ENCODE measurements around a stretch of chr10.

GRCh38 chr10:5888116-5888602 is 1.5 kb downstream of the ANKRD16 start:
- PRO-cap = no peak
CAGE:
- cytosol, long polyA plus RNA = no peak
- long polyA plus RNA = no peak
- nucleus, long polyA plus RNA = no peak

GRCh38 chr10:5905731-5906686 is 16.0 kb downstream of the FBH1 start:
- PRO-cap = no peak
CAGE:
- cytosol, long polyA plus RNA = no peak
- long polyA plus RNA = no peak
- nucleus, long polyA plus RNA = no peak

DNA sequence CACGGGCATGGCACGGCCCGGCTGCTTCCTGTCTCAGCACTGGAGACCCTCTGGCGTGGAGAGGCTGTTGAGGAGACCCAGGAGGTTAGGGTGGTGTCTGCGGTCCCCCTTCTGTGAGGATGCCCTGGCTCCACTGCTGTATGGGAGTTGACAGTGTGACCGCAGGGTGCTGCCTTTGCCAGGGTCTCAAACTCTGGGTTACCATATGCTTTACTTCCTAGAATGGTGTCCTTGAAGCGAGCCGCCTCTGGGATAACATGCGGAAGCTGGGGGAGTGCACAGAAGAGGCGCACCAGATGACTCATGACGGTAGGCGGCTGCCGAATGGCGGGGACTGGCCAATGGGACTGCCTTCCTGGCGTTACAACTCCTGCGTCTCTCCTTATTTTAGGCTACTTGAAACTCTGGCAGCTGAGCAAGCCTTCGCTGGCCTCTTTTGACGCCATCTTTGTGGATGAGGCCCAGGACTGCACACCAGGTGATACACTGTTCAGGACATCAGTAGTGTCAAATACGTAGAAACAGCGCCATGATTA is 27.2 kb downstream of the FBH1 start:
- PRO-cap = no peak
CAGE:
- cytosol, long polyA plus RNA = no peak
- long polyA plus RNA = no peak
- nucleus, long polyA plus RNA = no peak

GRCh38 chr10:5937031-5937648 is 40.2 kb downstream of the IL15RA start:
- PRO-cap = no peak
CAGE:
- cytosol, long polyA plus RNA = no peak
- long polyA plus RNA = no peak
- nucleus, long polyA plus RNA = no peak

DNA sequence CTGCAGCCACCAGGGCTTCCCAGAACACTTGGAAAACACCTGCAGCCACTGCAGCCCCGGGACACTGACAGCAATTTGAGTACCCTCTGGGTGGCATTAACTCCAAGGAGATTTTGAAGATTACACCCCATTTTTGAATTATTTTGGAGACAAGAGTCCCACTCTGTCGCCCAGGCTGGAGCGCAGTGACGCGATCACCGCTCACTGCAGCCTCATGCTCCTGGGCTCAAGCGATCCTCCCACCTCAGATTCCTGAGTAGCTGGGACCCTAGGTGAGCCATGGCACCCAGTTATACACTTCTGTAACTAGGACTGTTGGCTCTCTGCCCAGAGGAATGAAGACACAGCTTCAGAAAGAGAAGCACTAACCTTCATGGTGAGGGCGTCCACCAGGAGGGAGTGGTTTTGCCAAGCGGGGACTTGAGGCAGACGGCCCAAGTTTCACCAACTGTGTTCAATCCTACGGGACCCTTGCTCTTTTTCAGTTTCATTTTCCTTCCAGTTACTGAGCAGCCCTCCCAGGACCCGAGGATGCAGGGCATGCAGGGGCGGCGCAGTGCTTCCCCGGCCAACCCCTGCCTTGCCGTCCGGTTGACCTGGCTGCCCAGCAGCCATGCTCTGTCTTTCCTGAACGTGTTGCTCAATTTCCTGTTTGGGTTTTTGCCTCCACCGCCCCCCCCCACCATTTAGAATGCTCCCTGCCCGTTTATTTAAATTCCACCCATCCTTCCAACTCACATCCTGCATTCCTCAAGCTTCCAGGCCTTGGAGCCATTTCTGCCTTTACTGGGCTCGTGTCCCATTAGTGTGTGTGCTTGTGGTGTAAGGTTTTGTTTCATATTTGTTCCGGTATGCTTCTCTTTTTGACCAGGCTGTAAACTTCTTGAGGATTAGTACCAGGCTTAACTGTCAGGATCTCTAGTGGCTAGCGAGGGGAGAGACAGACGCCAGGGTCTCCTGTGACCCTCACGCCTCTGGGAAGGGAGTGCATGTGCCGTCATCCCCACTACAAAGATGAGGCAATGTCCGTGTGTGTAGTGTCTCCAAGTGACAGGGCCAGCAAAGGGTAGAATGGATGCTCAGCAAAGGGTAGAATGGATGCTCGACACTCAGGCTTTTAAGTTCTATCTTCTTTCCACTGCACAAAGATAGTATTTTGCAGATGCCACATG is 31.7 kb downstream of the IL15RA start:
- PRO-cap = no peak
CAGE:
- cytosol, long polyA plus RNA = no peak
- long polyA plus RNA = no peak
- nucleus, long polyA plus RNA = no peak

DNA sequence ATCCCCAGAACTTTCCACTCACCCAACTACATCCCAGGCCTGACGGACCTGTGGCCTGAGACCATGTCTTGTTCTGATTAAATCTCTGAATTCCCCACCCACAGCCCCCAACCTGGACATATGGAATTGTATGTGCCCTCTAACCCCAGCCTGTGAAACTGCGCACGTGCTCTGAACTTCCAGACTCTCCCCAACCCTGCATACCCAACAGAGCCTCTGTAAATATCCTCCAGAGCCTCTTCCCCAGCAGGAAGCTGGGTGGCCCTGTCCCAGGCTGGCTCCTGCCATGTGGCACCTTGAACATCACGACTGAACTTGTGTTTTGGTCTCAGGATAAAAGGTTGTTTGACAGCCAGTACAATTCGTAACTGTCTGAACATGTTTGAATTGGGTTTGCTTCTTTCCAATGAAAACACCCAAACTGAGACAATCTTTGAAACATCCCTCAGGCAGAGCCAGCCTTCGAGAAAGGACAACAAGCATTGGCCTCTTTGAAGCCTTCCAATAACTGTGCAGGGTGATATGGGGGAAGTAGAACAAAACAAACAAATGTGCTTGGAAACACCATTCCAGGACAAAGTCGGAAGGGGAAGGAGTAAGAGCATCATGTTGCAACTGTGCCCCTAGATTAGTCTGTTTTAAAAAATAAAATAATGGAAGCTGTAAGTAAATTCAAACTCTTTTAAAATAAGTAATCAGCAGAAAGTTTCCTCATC is 39.7 kb downstream of the IL2RA start:
- PRO-cap = no peak
CAGE:
- cytosol, long polyA plus RNA = no peak
- long polyA plus RNA = no peak
- nucleus, long polyA plus RNA = no peak

DNA sequence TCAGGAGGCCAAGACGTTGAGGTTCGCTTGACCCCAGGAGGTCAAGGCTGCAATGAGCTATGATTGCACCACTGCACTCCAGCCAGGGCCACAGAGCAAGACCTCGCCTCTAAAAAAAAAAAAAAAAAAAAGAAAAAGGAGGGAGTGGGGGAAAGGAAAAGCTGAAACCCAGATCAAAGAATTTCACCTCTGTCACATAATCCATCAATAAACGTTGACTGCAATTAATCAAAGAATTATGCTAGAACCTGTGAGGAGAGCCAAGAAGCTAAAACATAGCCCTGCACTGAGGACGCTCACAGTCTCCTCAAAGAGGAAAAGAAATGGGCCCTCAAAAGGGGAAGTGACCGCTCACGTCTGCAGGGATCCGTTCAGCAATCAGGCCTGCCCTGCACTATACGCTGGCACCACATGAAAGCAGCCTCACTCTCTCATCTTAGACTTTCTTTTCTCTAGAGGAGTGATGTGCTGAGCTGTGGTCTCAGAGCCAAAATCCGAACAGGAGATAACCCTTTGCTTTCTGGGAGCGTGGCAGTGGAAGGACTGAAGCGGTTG is 6.1 kb upstream of the IL2RA start:
- PRO-cap = no peak
CAGE:
- cytosol, long polyA plus RNA = no peak
- long polyA plus RNA = no peak
- nucleus, long polyA plus RNA = no peak

DNA sequence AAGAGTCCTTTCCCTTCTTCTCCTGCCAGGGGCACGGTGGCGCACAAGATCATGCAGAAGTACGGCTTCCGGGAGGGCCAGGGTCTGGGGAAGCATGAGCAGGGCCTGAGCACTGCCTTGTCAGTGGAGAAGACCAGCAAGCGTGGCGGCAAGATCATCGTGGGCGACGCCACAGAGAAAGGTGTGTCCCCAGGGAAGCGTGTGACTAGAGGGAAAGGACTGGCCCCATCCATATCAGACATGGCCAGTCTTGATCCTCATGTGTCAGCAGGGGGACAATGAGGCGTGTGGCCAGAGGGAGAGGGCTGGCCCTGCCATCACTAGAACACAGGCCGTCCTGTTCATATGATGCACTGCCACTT is 23.3 kb downstream of the RBM17 start:
- PRO-cap = no peak
CAGE:
- cytosol, long polyA plus RNA = no peak
- long polyA plus RNA = no peak
- nucleus, long polyA plus RNA = no peak

GRCh38 chr10:6114612-6115267 is 25.9 kb downstream of the RBM17 start:
- PRO-cap = no peak
CAGE:
- cytosol, long polyA plus RNA = no peak
- long polyA plus RNA = no peak
- nucleus, long polyA plus RNA = no peak

DNA sequence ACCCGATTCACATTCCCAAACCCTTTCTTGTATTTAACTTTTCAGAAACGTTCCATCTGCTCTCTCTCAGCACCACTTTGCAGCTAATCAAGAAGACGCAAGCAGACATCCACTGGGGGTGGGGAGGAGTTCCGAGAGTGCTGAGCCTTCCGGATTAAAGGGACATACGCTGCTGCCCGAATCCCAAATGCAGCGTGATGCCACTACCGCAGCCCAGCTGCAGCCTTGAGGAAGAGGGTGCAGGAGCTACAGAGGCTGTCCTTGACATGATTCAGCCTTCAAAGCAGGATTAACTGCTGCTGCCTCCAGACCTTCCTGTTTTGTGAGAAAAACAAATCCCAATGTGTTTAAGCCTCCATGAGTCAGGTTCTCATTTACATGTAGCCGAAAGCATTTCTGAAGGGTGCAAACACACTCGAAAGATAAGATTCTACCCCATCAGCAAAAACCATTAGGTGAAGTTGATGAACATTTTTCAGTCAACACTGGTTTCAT is 40.0 kb downstream of the RBM17 start:
- PRO-cap = no peak
CAGE:
- cytosol, long polyA plus RNA = no peak
- long polyA plus RNA = no peak
- nucleus, long polyA plus RNA = no peak

- PRO-cap = bidirectional peak, plus-strand start at chr10:6144900, minus-strand start at chr10:6144790
CAGE:
- cytosol, long polyA plus RNA = no peak
- long polyA plus RNA = no peak
- nucleus, long polyA plus RNA = no peak
These were observed 55.7 kb downstream of the RBM17 start for GRCh38 chr10:6144336-6145038.

- PRO-cap = bidirectional peak, plus-strand start at chr10:6163865, minus-strand start at chr10:6163637
CAGE:
- cytosol, long polyA plus RNA = no peak
- long polyA plus RNA = no peak
- nucleus, long polyA plus RNA = no peak
These were observed 38.7 kb upstream of the PFKFB3 start for GRCh38 chr10:6163735-6164739.

DNA sequence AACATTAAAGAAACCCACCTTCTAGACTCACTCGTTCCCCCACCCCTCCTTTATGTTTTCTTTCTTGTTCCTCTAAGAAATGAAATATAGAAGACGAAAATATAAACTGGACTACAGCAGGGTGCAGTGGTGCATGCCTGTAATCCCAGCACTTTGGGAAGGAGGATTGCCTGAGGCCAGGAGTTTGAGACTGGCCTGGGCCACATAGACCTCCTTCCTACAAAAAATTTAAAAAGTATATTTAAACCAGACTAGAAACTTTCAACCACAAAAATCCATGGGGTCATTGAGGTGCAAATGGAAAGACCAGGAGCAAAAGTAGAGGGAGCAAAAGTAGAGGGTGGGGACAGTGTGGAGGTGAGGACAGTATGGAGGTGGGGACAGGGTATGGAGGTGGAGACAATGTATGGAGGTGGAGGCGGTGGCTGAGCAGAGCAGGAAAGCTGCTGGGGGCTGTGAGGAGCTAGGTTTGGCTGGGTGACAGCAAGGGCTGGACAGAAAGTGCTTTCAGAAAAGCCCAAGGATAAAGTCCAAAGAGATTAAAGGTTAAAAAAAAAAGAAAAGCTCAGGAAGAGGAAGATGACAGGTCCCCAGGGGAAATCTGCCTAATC is 32.3 kb upstream of the PFKFB3 start:
- PRO-cap = no peak
CAGE:
- cytosol, long polyA plus RNA = no peak
- long polyA plus RNA = no peak
- nucleus, long polyA plus RNA = no peak

GRCh38 chr10:6175156-6176179 is 27.3 kb upstream of the PFKFB3 start:
- PRO-cap = no peak
CAGE:
- cytosol, long polyA plus RNA = no peak
- long polyA plus RNA = no peak
- nucleus, long polyA plus RNA = no peak

DNA sequence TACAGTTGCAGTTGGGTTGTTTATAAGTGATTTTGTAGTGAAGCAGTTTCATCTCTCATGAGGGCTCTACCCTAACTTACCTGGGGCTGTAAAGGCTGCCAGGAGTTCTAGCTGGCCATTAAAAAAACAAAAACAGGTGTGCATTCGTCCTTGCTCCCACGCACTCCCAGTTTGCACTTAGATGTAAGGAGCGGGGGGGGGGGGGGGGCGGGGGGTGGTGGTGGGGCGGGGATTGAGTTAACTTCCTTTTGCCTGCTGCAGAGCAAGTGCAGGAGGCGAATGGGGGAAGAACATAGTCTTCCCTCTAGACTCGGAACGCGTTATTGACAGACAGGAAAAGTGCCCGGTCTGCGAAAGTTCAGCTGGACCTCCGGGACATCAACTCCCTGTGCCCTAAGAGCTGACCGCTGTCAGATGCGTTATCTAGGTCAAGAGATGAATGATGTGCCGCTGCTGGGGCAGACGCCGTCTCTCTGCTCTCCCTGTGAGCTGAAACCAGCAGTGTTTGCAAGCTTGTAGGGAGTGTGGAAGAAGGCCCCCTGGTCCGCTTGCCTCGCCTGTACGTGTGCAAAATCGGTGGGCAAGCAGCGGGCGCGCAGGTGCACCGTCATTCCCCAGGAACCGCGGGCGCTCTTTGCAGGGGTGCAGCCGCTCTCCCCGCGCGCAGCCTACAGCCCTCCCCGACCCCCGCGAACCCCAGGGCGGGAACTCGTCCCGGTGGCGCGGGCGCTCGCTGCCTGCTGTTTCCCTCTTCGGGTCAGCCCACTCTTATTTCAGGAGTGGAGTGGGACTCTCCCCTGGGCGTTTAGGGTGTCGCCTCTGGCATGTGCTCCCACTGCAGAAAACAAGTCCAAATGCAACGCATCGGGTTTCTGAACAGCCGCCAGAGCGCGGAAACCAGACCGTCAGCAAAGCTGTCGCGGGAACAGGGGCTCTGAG is 2.0 kb upstream of the PFKFB3 start:
- PRO-cap = no peak
CAGE:
- cytosol, long polyA plus RNA = no peak
- long polyA plus RNA = no peak
- nucleus, long polyA plus RNA = no peak

DNA sequence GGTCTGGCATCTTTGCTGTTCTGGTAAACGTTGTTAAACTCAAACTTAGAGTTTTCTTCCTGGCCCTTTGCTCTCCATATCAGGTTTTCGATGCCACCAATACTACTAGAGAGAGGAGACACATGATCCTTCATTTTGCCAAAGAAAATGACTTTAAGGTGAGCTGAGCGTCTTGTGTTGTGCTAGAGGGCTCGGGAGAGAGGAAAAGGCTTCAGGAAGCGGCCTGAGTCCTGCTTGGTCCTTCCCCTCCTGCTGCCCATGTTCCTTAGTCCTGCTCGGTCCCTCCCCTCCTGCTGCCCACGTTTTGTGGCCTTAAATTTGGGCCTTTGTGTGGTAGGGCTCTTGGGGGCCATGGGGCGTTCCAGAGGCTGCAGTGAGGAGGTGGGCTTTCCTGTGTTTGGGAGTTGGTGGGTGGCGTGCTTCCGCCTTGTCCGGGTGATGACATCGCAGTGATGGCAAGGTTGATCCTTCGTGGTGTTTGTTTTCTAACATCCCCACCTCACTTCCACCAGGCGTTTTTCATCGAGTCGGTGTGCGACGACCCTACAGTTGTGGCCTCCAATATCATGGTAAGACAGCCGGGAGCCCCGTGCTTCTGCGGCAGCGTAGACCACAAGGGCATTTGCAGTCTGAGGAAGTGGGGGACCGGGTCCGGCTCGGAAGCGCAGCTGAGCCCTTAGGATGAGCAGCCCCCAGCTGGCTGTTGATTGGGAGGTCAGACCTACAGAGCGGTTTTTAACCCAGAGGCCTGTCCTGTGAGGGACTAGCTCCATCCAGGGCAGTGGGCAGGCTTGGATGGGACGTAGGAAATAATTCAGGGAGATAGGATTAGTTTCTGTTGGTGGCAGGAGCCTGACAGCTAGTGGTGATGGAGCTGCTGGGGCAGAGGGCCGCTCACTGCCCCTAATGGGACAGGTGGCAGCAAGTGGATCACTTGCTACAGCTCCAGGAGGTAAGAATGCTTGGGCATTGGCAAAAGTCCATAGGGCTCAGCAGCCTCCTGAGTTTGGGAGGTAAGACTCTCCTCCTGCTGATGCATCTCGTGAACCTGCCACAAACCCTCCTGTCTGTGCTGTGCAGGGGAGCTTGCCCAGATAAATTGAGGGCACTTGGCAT is 14.2 kb downstream of the PFKFB3 start:
- PRO-cap = no peak
CAGE:
- cytosol, long polyA plus RNA = no peak
- long polyA plus RNA = no peak
- nucleus, long polyA plus RNA = no peak

- PRO-cap = no peak
CAGE:
- cytosol, long polyA plus RNA = no peak
- long polyA plus RNA = no peak
- nucleus, long polyA plus RNA = no peak
These were observed 17.7 kb downstream of the PFKFB3 start for GRCh38 chr10:6220449-6220777.

DNA sequence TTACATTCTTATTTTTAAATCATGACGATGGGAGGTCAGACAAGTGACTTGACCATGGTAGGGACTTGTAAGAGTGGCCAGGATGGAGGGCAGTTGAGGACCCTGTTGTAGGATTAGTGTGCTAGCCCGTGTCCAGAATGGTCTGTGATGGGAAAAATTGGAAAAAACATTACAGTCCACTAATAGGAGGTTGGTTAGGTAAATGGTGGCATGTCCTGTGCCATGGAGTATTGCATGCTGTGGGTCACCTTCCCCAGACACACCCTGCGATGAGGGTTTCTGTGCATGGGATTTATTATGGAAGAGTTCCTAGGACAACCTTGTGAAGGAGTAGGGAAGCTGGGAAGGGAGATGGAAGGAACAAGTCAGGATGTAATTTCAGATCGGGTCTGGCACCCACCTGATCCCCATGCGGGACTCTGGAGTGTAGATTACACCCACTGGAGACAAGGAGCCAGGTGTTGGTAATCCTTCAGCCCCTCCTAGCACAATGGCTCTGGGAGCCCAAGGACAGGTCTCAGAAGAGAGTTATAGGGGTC is 54.8 kb downstream of the PFKFB3 start:
- PRO-cap = no peak
CAGE:
- cytosol, long polyA plus RNA = no peak
- long polyA plus RNA = no peak
- nucleus, long polyA plus RNA = no peak

DNA sequence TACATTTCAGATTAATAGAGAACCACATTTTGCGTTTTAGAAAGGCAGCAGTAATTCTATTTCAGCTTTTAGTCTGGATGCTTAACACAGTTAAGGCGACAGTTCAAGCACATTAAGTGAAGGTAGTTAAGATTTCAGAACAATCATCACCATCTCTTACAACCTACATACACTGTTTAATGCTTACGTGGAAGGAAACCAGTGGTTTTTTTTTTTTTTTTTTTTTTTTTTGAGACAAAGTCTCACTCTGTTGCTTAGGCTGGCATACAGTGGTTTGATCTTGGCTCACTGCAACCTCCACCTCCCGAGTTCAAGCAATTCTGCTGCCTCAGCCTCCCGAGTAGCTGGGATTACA is 89.0 kb downstream of the PFKFB3 start:
- PRO-cap = no peak
CAGE:
- cytosol, long polyA plus RNA = no peak
- long polyA plus RNA = no peak
- nucleus, long polyA plus RNA = no peak

GRCh38 chr10:6515333-6515950 is 64.6 kb downstream of the PRKCQ start:
- PRO-cap = no peak
CAGE:
- cytosol, long polyA plus RNA = no peak
- long polyA plus RNA = no peak
- nucleus, long polyA plus RNA = no peak